Ishikawa (cell line): Measurements from ENCODE around the genes CEP152 and ATP8B4.

- RRBS, result no CpG with 5 or more reads among the region's 4 CpGs
Measured at GRCh38 chr15:45393941-45394341, 8.2 kb upstream of the SPATA5L1 start.

GRCh38 chr15:45397077-45397770, 4.9 kb upstream of the SPATA5L1 start:
- RRBS, result no CpG with 5 or more reads among the region's 7 CpGs

DNA sequence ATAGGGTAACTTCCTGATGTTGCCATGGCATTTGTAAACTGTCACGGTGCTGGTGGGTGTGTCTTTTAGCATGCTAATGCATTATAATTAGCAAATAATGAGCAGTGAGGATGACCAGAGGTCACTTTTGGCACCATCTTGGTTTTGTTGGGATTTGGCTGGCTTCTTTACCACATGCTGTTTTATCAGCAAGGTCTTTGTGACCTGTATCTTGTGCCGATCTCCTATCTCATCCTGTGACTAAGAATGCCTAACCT, 3.3 kb upstream of the BLOC1S6 start:
- RRBS, result no CpG with 5 or more reads among the region's 2 CpGs

DNA sequence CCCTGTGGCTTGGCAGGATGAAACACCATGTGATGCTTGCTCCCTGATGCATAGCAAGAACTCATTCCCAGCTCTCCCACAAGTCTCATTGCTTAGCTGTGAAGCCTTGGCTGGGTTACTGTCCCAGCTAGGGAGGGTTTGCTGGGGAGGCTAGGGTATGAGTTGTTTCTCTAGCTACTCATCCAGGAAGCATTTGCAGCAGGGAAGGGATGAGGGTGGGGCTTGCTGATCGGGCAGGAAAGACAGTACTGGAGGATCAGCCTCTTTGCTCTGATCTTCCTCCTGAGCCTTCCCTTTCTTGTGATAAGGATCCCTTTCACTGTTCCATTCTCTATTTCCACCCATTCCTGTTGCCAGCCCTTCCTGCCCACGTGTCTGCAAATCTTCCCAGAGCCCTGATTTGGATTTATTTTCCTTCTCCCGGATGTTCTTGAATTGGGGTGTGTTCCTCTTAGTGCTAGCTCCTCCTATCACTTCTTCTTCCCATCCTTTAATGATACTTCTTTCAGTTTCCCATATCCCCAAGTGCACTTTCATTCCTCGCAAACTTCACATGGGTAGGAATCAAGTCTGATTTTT, 3.4 kb upstream of the SQOR start:
- RRBS, result no CpG with 5 or more reads among the region's 4 CpGs

DNA sequence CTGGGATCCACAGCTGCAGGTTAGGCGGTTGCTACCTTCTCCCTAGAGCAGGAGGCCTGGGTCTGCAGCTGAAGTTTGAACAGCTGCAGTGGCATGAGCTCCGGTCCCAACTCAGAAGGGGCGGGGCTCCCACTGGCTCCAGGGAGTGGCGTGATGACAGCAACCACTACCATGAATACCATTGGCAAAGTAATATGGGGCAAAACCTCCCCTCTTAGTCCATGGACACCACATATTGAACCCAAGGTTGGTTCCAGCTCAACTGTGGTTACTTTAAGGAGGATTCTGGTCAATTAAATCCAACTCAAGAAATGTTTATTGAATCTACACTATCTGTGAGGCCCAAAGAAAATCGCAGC, 195.0 kb downstream of the SQOR start:
- RRBS, result no CpG with 5 or more reads among the region's 5 CpGs

- RRBS, result no CpG with 5 or more reads among the region's 5 CpGs
Measured at GRCh38 chr15:47722252-47722511, 4.9 kb downstream of the SEMA6D start.

GRCh38 chr15:47725871-47726554, 8.7 kb downstream of the SEMA6D start:
- RRBS, result no CpG with 5 or more reads among the region's 8 CpGs

GRCh38 chr15:48330721-48331247, 445 bp upstream of the DUT start:
- RRBS, result 2% methylated on average over 16 of the region's 31 CpGs

DNA sequence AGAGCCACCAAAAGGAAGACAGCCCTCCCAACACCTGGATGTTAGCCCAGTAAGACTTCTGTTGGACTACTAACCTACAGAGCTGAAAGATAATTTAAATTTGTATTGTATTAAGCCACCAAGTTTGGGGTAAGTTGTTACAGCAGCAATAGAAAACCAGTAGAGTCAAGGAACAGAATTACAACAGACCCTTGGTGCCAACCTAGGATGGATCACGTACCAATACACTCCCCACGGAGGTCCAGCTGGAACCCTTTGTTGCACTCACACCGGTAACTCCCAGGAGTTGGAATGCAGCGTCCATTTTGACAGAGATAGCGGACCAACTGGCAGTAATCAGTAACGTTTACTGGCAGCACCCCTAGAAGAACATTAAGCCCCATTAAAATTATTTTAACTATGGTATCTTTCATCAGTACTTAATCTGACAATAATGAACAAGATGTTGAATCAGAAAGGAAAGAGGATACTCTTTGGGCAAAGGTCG, 130.3 kb downstream of the FBN1 start:
- RRBS, result no CpG with 5 or more reads among the region's 7 CpGs

- RRBS, result 1% methylated on average over 7 of the region's 67 CpGs
Measured at GRCh38 chr15:48810450-48811574, at the start of gene CEP152. CEP152 (minus strand) TSS chr15:48811069.

- RRBS, result 24% methylated on average over 18 of the region's 42 CpGs
Measured at GRCh38 chr15:48962734-48963335, 884 bp downstream of the SHC4 start.

- RRBS, result no CpG with 5 or more reads among the region's 6 CpGs
Measured at GRCh38 chr15:49423791-49424634, 971 bp downstream of the FGF7 start.

DNA sequence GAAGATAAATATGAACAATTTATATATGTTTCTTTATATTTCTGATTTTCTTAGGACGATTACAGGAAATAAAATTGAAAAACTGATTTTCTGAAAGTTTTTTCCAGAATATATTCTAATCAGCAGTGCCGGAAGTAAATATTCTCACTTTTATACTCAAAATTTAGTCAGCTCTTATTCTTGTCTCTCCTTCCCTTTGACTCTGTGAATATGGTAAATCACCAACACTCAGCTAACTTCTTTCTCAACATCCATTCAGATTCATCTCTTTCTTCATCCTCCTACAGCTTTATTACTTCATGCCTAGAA, 67.8 kb downstream of the FGF7 start:
- RRBS, result no CpG with 5 or more reads among the region's 2 CpGs

DNA sequence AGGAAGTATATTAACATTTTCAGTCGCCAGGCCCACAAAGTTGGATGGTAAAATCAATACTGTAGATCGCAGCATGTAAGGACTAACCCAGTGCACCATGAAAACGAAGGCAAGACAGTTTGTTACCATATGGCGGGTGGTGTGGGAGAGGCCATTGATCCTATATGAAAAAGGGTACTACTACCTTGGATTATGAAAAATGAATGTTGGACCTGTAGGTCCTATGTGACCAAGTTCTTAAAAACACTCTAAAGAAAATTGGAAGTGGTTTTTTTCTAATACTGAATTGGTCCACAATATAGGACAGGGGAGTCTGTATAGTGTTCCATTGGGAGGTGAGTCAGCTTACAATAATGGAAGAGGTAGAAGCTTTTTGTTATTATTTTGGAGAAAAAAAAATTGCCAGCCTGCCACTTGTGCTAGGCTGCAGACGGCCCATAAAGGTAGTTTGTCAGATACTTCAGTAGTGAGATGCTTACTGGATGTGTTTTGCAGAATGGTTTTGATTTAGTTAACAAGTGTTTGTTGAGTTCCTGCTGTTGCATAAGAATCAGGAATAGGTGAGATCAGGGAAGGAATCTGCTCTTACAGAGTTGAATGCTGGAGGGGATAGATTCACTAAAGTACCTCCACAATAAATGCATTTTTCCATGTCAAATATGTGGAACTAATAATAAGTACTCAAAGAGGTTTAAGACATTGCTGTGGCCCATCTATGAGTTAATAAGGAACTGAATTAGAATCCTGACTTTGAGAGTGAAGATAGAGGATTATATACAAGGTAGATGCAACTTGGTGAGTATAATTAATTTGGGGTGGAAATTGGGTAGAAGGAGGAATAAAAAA, 1.0 kb downstream of the DTWD1 start:
- RRBS, result no CpG with 5 or more reads among the region's 5 CpGs

DNA sequence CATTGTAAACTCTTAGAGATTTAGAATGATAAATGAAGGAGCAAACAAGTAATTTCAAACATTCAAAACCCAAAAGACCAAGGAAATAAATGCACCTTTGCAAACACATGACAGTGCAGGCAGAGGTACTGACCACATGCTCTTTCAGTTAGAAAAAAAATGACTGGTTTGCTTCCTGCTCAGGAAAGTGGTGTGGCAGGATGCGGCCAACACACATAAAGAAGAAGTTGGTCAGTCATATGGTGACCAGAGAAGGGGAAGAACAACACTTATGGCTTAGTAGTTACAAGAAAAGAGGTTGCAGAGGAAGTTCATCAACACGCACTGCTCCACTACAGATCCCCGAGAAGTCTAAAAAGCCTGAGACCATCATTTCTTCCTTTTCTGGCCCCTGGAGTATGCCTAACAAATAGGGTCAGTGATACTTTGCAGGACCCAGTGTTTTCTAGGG, 11.4 kb downstream of the ATP8B4 start:
- RRBS, result no CpG with 5 or more reads among the region's 3 CpGs

GRCh38 chr15:50118990-50119913, at the start of gene ATP8B4:
ATP8B4 (minus strand) TSS chr15:50119233.
- RRBS, result no CpG with 5 or more reads among the region's 4 CpGs

- RRBS, result 2% methylated on average over 20 of the region's 45 CpGs
Measured at GRCh38 chr15:50182552-50183162, 661 bp downstream of the SLC27A2 start.

- RRBS, result no CpG with 5 or more reads among the region's 4 CpGs
Measured at GRCh38 chr15:50352889-50353268, 2.1 kb downstream of the GABPB1 start.

DNA sequence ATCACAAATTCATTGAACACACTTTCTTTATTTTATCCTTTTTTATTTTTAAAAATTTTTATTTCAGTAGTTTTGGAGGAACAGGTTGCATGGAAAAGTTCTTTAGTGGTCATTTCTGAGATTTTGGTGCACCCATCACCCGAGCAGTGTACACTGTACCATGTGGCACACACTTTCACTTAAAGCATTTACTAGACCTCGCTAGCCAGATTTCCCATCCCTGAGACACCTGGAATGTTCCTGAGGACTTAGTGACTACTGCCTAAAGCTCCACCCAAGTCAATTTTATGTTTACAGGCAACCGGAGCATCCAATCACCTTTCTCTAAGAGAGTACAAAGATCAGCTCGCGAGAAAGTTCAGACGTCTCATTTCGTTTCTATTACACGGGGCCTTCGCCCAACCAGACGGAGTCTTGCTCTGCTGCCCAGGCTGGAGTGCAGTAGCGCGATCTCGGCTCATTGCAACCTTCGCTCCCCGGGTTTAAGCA, 937 bp upstream of the USP8 start:
- RRBS, result no CpG with 5 or more reads among the region's 15 CpGs

DNA sequence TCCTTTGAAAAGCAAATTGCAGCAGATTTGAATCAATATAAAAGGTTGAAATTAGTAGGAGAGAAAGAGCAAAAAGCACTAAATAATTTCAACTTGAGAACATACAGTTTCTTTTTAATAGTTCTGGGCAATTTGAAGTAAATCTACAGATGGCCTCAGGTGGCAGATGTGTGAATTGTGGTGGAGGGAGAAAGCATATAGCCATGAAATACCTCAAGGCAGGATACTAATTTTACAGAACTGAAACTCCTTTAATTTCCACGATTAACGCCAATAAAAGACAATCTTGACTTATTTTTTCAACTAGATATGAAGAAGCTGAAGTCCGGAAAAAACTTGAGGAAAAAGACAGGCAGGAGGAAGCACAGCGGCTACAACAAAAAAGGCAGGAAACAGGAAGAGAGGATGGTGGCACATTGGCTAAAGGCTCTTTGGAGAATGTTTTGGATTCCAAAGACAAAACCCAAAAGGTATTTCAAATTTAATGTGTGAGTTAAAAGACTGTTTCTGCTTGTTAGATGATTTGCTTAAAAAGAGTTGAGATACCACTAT, 34.6 kb downstream of the USP8 start:
- RRBS, result no CpG with 5 or more reads among the region's 4 CpGs